Camera-type eye (tissue), 1 donor: Measurements from ENCODE around the genes PNPLA4, VCX3B and FAM9A.

DNA sequence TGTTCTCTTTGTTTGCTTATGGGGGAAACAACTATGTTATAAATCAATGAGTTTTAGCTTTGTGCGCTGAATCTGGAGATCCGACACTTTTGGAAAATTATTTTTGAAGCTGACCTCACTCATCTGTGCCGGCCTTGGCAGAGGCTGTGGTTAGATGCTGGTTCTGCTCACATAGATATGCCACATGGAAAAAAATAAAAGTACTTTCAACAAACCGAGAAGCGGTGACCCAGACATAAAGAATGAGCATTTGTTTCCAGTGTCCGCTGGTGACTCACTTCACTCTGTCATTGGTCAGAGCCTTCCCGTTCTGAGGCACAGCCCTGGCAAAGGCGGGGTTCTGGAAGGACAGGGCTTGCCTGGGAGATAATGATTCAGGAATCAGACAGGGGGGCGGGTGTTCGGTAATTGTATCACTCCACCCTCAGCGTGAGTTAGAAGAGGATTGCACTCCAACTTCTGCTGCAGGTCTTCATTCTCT lies 172.4 kb upstream of the MXRA5 start:
- RAMPAGE, long total RNA, result no peak

GRCh38 chrX:3838199-3838658 lies 124.8 kb upstream of the PRKX start:
- RAMPAGE, long total RNA, result no peak

DNA sequence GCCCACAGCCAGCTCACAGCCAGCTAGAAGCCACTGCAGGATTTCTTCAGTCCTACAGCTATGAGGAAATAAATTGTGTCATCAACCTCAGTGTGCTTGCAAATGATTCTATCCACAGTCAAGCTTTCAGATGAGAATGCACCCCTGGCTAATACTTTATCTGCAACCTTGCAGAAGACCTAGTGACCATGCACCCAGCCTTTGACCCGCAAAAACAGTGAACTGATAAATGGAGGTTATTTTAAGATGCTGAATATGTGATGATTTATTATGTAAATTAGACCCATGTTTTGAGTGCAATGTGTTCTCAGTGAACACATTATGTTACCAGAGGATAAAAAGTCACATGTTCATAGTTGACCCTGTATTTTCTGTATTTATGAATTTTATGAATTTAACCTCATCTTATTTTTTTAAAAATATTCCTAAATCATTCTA lies 1254.6 kb upstream of the PRKX start:
- RAMPAGE, long total RNA, result no peak

DNA sequence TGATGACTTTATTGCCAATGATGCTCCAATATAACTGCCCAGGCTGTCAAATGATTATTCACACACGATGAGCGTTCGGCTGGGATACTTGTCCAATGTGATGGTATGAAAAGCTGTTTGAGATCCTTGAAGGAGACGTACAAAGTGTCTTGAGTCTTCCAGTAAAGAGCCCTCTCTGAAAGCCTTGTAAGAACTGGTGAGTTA lies 11.8 kb upstream of the PUDP start:
- RAMPAGE, long total RNA, result no peak

DNA sequence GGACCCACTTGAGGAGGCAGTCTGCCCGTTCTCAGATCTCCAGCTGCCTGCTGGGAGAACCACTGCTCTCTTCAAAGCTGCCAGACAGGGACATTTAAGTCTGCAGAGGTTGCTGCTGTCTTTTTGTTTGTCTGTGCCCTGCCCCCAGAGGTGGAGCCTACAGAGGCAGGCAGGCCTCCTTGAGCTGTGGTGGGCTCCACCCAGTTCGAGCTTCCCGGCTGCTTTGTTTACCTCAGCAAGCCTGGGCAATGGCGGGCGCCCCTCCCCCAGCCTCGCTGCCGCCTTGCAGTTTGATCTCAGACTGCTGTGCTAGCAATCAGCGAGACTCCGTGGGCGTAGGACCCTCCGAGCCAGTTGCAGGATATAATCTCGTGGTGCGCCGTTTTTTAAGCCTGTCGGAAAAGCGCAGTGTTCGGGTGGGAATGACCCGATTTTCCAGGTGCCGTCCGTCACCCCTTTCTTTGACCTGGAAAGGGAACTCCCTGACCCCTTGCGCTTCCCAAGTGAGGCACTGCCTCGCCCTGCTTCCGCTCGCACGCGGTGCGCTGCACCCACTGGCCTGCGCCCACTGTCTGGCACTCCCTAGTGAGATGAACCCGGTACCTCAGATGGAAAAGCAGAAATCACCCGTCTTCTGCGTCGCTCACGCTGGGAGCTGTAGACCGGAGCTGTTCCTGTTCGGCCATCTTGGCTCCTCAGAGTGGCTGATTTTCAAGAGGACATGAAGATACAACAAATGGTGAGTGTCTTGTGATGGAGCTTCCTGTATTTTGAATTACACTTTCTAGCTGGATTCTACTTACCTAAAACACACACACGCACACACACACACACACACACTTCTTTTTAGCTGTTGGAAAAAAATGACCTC lies 249.7 kb upstream of the VCX start:
- RAMPAGE, long total RNA, result no peak

GRCh38 chrX:7926740-7928101 lies at the start of gene PNPLA4:
PNPLA4 (minus strand) TSS chrX:7927413.
- RAMPAGE, long total RNA, result start-site peak on the minus strand at chrX:7927393-7927445, 18 reads

- RAMPAGE, long total RNA, result no peak
Measured at GRCh38 chrX:8464535-8465028, at the start of gene VCX3B. VCX3B (plus strand) TSS chrX:8464830.

DNA sequence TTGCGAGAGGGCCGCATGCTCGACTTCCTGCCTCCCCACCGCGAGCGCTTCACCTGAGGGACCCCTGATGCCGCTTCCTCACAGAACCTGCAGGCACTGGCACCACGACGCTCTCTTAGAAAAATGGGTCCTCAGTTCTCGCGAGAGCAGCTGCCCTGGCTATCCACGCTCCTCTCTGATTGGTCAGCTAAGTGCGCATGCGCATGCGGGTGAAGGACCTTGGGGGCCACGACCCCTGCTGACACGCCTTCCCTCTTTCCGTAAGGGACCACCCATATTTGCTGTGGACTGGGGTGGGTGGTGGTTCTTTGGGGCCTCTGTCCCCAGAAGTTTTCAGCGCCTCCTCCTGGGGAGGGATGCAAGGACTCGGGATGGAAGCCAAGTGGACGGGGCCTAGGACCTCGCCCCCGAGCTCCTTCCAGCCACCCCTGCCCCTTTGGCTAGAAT lies at the start of gene FAM9A:
Gene FAM9A, minus strand, starts transcription at position 126 of the 447 bp plus-strand sequence.
- RAMPAGE, long total RNA, result no peak

DNA sequence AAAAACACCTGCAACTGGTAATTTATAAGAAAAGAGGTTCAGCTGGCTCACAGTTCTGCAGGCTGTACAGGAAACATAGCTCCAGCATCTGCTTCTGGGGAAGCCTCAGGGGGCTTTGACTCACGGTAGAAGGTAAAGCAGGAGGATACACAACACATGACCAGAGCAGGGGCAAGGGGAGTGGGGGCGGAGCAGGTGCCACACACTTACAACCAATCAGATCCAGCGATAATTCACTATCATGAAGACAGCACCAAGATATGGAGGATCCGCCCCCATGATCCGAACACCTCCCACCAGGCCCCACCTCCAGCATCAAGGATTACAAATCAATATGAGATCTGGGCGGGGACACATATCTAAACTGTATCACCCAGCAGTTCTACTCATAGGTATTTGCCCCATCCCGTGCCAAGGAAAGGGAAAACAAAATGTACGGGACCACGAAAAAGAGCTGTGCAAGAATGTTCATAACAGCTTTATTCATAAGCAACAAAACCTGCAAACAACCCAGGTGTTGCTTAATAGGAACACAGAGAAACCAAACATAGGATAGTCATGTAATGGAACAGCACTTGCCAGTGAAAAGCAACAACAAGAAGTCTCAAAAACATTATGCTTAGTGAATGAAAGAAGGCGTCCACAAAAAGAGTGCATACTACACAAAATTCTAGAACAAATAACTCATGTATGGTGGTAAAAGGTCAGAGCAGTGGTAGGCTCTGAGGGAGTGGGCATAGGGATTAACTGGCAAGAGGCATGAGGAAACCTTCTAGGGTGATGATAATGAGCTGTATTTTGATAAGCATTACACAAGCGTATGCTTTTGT lies 130.8 kb upstream of the FAM9B start:
- RAMPAGE, long total RNA, result no peak

GRCh38 chrX:9292877-9293537 lies 171.9 kb upstream of the TBL1X start:
- RAMPAGE, long total RNA, result no peak

DNA sequence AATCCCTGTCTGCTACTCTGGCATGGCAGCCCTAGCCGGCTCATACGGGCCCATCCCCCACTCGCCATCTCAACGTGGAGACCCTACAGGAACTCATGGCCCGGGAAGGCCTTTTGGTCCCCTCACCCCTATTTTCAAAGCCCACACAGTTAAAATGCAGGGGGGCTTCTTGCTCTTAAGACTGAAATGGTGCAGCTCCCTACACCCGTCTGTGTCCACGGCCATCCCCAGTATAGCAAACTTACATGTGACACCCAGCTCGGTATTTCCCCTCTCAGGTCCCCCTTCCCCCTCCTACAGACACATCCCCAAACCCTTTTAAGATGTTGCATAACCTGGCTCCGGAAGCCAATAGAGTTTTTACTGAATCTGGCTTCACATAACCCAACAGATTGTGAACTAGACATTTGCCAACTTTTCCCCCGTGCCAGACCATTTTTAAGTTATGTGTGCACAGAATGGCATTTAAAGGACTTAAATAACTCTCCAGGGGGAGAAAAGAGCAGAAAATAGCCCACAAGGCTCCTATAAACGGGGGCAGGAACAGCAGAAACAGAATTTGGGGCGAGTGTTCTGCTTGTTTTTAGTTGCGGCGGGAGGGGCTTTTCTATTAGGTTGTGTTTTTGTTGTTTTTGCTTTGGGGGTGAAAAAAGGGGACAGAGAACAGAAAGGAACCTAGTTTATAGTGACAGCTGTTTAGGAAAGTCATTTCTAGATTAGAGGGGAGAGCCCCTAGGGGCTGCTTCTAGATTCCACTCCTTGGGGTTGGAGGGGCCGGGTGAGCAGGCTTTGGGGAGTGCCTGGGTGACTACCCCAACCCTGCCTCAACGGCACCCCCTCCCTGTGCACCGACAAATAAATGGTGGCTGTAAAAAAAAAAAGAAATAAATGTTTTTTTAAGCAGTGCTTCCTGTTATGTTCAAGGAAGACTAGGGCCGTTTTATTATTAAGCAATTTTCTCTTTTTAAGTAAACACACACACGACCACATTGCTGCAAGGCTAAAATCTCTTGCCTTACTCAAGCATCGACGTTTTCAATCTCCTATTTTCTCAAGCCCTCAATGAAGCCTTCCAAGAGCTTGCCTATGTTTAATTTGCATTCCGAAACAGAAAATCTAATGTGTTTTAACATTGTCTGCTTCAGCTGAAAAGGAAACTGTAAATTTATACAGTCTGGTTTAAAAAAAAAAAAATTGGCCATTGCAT lies 123.6 kb upstream of the TBL1X start:
- RAMPAGE, long total RNA, result no peak

GRCh38 chrX:9538555-9539018 lies 73.7 kb downstream of the TBL1X start:
- RAMPAGE, long total RNA, result no peak

- RAMPAGE, long total RNA, result no peak
Measured at GRCh38 chrX:9573269-9574007, 108.6 kb downstream of the TBL1X start.

- RAMPAGE, long total RNA, result no peak
Measured at GRCh38 chrX:9604371-9605074, 139.7 kb downstream of the TBL1X start.

DNA sequence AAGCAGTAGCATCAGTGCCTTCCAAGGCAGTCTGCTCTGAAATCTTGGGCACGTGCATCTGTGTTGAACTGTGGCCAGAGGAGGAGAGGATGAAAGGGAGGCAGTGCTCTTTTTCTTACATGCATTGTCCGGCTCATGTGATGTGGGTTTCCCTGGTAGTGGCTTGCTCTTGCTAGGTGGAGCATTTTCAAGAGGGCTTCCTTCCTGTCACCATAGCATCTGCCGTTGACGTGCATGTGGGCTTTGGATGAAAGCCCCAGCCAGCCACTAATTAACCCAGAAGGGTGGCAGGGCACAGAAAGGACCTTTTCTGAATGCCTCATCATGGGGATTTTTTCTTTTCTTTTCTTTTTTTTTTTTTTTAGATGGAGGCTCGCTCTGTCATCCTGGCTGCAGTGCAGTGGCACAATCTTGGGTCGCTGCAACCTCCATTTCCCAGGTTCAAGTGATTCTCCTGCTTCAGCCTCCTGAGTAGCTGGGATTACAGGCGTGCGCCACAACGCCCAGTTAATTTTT lies 121.3 kb downstream of the GPR143 start:
- RAMPAGE, long total RNA, result no peak

- RAMPAGE, long total RNA, result no peak
Measured at GRCh38 chrX:9897739-9898486, 69.2 kb upstream of the CLDN34 start.

DNA sequence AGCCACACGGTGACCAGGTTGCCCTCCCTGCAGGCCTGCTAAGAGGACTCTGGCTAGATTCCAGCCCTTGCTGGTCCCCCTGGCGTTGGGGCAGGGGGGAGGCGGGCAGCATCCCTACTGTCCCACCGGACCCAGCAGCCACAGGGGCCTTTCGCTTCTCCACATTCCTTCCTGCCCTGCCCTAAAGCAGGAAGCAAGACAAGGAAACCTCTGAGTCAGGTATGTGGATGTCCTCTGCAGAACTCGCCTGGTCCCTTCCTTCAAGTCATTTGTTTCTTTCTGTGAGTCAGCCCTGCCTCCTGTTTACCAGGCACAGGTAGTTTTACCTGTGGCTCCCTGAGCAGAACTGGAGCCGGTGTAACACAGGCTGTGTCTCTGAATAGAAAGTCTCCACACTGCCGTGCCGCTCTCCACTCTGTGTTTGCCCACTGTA lies 60.2 kb upstream of the CLDN34 start:
- RAMPAGE, long total RNA, result no peak

GRCh38 chrX:9927951-9928499 lies 39.1 kb upstream of the CLDN34 start:
- RAMPAGE, long total RNA, result no peak

GRCh38 chrX:10014455-10015413 lies 47.6 kb downstream of the CLDN34 start:
- RAMPAGE, long total RNA, result no peak

- RAMPAGE, long total RNA, result no peak
Measured at GRCh38 chrX:10110921-10111379, 45.8 kb upstream of the CLCN4 start.